Testis (tissue), 5 donors: ENCODE data around the genes MAPK12, PLXNB2, DENND6B and PPP6R2.

GRCh38 chr22:49803844-49804575, 23.7 kb downstream of the BRD1 start:
- PRO-cap, 3 experiments: no peak in any of the 3 experiments
- RAMPAGE, long total RNA, 2 experiments: no peak in any of the 2 experiments
- RRBS: no CpG with 5 or more reads among the region's 26 CpGs

GRCh38 chr22:49808005-49808523, 19.6 kb downstream of the BRD1 start:
- PRO-cap, 3 experiments: no peak in any of the 3 experiments
- RAMPAGE, long total RNA, 2 experiments: no peak in any of the 2 experiments
- RRBS: 88% methylated on average over 5 of the region's 12 CpGs

DNA sequence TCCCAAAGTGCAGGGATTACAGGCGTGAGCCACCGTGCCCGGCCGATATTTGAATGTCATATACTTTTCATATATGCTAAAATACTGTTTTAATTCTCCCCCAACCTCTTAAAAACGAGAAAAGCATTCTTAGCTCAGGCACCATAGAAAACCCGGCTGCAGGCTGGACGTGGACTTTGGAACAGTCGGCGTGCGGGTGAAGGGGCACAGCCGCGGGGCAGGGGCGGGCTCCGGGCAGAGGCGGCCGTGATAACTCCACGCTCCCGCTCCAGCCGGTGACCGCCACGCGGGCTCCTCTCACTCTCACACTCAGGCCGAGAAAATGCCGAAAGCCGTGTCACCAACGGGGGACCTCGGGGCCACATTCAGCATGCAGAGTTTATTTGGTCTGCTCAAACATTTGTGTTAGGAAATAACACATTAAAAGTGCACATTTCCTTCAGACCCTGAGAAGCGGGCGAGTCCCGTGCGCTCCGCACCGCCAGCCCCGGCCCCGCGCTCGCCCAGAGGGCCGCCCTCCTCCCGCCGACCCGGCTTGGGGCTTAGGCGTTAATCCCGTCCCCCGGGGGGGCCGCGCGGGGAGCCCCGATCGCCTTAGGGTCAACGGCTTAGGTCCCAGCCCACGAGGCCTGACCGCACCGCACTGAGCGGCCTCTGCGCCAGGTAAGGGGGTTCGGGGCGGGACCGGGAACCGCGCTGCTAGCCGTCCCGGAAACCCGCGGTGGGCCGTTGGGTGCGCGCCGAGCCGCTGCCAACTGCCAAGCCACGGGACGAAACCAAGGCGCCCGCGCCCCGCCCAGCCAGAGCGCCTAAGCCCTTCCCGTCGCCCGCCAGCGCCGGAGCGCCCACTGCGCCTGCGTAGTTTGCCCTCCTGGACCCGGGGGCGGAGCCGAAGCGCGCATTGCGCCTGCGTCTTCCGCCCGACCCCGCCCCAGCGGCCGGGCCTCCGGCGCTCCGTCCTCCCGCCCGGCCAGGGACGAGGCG, 595 bp upstream of the ZBED4 start:
- PRO-cap, 3 experiments: peak in 3 of 3 experiments; most common plus-strand start position 237 of the sequence (in 2); most common minus-strand start position 850 of the sequence (in 2)
- RAMPAGE, long total RNA, 2 experiments: no peak in any of the 2 experiments
- RRBS: 1% methylated on average over 39 of the region's 103 CpGs

GRCh38 chr22:49935593-49935933, 17.1 kb downstream of the CRELD2 start:
- PRO-cap, 3 experiments: no peak in any of the 3 experiments
- RAMPAGE, long total RNA, 2 experiments: no peak in any of the 2 experiments
- RRBS: 3% methylated on average over 3 of the region's 13 CpGs

DNA sequence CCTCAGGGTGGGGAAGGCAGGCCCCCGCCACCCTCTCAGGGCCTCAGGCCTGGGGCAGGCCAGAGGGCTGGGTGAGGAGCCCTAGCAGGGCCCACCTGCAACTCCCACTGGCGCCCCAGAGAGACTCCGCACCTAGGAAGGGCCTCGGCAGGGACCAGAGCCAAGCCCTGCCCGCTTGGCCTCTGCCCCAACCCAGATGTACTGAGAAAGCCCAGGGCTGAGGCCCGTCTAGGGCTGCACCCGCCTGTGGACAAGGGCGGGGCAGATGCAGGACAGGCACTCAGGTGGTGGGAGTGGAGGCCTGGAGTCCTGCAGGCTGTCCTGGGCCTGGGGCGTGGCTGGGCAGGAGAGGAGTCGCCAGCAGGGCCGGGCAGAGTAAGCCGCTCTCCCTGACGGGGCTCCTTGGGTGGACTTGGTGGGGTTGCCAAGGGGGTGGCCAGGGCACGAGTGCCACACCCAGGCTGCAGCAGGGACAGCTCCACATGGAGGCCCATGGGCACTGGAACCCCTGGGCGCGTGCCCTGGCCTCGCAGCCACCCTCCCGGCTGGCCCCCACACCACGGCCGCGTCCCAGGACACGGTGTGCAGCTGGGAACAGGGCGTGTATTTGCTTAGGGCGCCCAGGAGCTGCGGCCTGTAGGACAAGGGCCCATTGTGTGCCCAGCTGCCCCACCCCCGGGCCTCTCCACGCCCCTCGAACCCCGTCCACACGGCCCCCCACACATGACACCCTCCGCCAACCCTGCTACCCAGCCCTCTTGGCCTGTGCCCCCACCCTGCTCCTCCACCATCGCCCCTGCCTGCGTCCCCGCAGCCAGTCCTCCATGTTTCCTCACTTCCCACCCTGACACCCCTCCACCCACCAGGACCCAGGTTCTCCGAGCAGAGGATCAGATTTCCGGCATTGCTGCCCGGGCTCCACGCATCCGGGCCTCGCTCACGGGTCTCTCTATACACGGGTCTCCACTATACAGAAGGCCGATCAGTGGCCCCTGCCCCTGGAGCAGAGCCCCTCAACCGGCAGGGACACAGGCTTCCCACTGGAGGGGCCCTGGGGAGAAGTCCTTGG, 11.3 kb upstream of the PIM3 start:
- PRO-cap, 3 experiments: no peak in any of the 3 experiments
- RAMPAGE, long total RNA, 2 experiments: no peak in any of the 2 experiments
- RRBS: 94% methylated on average over 5 of the region's 44 CpGs

DNA sequence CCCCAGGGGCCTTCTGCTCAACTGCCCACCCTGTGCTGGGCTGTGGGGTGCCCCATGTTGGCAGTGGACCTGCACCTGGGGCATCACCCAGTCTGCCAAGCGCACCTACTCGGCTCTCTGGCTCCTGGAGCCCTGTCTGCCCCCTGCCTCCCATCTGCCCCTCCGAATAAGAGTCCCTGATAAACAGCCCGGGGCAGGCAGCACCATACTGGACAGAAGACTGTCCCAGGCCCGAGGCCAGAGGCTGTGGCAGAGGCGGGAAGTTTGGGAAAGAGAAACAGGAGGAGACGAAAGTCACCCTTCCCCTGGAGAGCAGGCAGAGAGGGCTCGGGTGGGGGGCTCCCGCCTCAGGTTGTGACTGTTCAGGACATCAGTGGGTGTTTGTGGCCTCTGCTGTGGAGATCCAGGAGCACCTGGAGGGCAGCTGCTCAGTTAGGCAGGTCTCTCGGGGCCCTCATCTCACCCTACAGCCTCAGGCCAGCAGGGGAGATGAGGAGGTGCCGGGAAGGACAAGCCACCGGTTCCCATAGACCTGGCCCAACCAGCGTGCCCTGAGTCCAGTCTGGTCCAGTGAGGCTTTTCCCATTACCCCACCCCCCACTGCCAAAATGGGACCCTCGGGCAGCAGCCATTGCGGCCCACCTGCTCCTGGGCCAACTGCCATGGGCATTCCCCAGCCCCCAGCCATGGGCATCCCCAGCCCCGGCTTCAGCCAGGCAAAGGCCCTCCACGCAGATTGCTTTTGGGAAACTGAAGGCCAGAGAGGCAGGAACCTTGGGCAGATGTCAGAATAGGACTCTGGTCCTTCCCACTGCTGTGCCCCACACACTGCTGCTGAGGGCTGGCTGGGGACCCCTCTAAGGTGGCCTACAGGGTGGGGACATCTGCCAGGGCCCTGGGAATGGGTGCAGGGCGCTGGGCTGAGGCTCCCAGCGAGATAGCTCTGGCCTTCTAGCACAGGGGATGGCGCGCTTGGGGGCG, 4.5 kb downstream of the PIM3 start:
- PRO-cap, 3 experiments: peak in 1 of 3 experiments; most common plus-strand start position 272 of the sequence (in 1)
- RAMPAGE, long total RNA, 2 experiments: no peak in any of the 2 experiments
- RRBS: no CpG with 5 or more reads among the region's 22 CpGs

- PRO-cap, 3 experiments: no peak in any of the 3 experiments
- RAMPAGE, long total RNA, 2 experiments: no peak in any of the 2 experiments
- RRBS: no CpG with 5 or more reads among the region's 12 CpGs
These were observed 5.3 kb downstream of the PIM3 start for GRCh38 chr22:49965789-49966309.

DNA sequence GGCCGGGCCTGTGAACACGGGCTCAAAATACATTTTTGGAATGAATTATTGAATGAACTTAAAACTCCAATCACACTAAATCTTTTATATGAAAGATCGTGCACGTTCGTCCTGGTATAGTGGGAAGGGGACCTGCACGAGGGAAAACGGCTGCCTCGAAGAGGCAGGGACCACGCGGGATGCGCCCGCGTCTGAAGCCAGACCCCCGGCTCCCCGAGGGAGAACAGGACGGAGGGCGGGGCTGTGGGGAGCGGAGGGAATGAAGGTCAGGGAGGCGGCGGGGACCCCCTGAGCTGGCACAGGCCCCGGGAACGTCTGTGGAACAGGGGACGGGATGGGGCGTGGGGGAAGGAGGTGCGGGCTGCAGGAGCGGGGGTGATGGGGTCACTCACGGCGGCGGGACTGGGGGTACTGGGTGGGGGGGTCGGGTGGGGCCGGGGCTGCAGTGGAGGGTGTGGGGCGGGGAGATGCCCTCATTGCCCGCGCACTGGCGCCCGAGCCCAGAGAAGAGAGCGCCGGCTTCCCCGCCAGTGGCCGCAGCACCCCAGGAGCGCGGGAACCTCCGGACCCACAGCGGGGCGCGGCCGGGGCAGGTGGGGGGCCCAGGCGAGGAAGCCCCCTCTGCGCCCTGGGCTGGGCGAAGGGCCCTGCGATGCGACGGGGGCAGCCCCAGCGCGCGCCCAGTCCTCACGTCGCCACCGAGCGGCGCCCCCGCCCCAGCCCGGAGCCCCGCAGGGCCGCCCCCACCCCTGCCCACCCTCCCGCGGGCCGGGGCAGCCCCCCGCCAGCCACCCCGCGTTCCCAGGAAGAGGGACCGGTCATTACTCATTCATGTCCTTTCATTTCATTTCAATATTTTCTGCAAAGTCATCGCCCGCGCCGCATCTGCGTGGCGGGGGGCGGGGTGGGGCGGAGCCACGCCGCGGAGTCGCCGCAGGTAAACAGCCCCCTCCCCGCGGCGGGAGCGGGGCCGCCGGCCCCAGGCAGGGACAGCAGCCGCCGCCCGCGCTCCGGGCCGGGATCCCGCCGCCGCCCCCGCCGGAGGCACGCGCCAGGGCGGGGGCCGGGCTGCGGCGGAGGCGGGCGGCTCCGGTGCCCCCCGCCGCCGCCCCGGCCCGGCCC, 872 bp upstream of the PANX2 start:
- PRO-cap, 3 experiments: peak in 3 of 3 experiments; most common plus-strand start position 964 of the sequence (in 3); most common minus-strand start position 697 of the sequence (in 1)
- RAMPAGE, long total RNA, 2 experiments: no peak in any of the 2 experiments
- RRBS: 2% methylated on average over 35 of the region's 116 CpGs

DNA sequence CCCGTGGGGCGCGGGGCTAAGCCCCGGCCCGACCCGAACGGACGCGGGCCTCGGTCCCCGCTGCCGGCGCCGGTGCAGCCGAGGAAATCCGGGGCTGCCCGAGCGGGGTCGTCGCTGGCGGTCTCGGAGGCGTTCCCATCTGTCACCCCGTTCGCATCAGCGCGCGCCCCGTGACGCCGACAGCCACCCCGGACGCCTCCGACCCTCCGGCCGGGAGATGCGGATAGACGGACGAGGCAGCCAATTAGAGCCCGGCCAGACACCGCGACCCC, 216 bp upstream of the SELENOO start:
- PRO-cap, 3 experiments: peak in 3 of 3 experiments; most common minus-strand start position 219 of the sequence (in 3)
- RAMPAGE, long total RNA, 2 experiments: no peak in any of the 2 experiments
- RRBS: 1% methylated on average over 29 of the region's 42 CpGs

- PRO-cap, 3 experiments: peak in 1 of 3 experiments; most common plus-strand start chr22:50209644 (in 1); most common minus-strand start chr22:50209565 (in 1)
- RAMPAGE, long total RNA, 2 experiments: no peak in any of the 2 experiments
- RRBS: 76% methylated on average over 5 of the region's 23 CpGs
These were observed 8.5 kb downstream of the SELENOO start for GRCh38 chr22:50209129-50209841.

GRCh38 chr22:50260856-50262101, at the start of gene MAPK12:
MAPK12 (minus strand) TSS chr22:50261683.
- PRO-cap, 3 experiments: peak in 2 of 3 experiments; most common plus-strand start chr22:50261208 (in 1); most common minus-strand start chr22:50261181 (in 1)
- RAMPAGE, long total RNA, 2 experiments: start-site peak on the minus strand in 1 of 2 experiments, at chr22:50261289-50261350 at its widest, 18 reads per replicate
- RRBS: 2% methylated on average over 83 of the region's 142 CpGs

GRCh38 chr22:50297915-50298366, 9.5 kb downstream of the PLXNB2 start:
- PRO-cap, 3 experiments: no peak in any of the 3 experiments
- RAMPAGE, long total RNA, 2 experiments: no peak in any of the 2 experiments
- RRBS: 95% methylated on average over 4 of the region's 14 CpGs

GRCh38 chr22:50299073-50300134, 8.0 kb downstream of the PLXNB2 start:
- PRO-cap, 3 experiments: no peak in any of the 3 experiments
- RAMPAGE, long total RNA, 2 experiments: no peak in any of the 2 experiments
- RRBS: 9% methylated on average over 60 of the region's 99 CpGs

DNA sequence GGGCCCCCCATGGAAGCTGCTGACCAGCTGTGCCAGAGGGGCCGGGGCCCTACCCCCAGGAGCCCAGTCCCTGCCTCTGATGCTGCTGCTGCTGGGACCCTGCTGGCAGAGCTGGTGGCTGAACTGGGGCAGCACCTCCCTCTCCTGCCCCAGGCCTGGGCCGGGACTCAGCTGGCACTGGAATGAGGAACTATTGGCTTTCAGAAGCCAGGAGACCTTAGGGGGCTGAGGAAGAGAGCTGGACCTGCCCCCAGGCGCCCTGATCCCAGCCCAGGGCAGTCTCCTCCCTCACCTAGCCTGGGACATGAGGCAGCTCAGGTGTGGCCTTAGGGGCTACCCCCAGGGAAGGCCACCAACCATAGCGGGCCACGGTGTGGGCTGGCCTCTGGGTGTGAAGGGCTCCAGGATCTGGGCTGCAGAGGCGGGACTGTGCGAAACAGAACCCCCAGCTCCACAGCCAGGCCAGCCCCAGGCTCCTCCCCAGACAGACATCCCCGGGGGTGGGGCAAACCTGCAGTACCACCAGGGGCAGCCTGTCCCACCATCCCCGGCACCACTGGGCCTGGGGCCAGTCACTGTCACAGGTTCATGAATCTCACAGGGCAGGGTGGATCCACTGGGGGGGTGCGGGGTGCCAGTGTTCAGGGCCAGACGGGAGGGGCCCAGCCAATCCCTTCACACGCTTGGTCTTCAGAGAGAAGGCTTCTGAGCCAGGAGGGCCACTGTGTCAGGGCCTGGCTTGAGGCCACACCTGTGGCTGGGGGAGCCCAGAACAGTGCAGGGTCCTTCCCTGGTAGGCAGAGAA, 3.5 kb downstream of the PLXNB2 start:
- PRO-cap, 3 experiments: no peak in any of the 3 experiments
- RAMPAGE, long total RNA, 2 experiments: no peak in any of the 2 experiments
- RRBS: 65% methylated on average over 2 of the region's 12 CpGs

GRCh38 chr22:50306969-50308246, at the start of gene PLXNB2:
PLXNB2 (minus strand) TSS chr22:50307646.
- PRO-cap, 3 experiments: peak in 3 of 3 experiments; most common plus-strand start chr22:50307645 (in 1); most common minus-strand start chr22:50307614 (in 3)
- RAMPAGE, long total RNA, 2 experiments: start-site peak on the minus strand in 2 of 2 experiments, at chr22:50307577-50307650 at its widest, 320 to 546 reads per replicate
- RRBS: 1% methylated on average over 34 of the region's 111 CpGs

GRCh38 chr22:50326605-50327917, at the start of gene DENND6B:
DENND6B (minus strand) TSS chr22:50327012.
- PRO-cap, 3 experiments: peak in 3 of 3 experiments; most common plus-strand start chr22:50327185 (in 3); most common minus-strand start chr22:50326988 (in 2)
- RAMPAGE, long total RNA, 2 experiments: no peak in any of the 2 experiments
- RRBS: 2% methylated on average over 57 of the region's 163 CpGs

DNA sequence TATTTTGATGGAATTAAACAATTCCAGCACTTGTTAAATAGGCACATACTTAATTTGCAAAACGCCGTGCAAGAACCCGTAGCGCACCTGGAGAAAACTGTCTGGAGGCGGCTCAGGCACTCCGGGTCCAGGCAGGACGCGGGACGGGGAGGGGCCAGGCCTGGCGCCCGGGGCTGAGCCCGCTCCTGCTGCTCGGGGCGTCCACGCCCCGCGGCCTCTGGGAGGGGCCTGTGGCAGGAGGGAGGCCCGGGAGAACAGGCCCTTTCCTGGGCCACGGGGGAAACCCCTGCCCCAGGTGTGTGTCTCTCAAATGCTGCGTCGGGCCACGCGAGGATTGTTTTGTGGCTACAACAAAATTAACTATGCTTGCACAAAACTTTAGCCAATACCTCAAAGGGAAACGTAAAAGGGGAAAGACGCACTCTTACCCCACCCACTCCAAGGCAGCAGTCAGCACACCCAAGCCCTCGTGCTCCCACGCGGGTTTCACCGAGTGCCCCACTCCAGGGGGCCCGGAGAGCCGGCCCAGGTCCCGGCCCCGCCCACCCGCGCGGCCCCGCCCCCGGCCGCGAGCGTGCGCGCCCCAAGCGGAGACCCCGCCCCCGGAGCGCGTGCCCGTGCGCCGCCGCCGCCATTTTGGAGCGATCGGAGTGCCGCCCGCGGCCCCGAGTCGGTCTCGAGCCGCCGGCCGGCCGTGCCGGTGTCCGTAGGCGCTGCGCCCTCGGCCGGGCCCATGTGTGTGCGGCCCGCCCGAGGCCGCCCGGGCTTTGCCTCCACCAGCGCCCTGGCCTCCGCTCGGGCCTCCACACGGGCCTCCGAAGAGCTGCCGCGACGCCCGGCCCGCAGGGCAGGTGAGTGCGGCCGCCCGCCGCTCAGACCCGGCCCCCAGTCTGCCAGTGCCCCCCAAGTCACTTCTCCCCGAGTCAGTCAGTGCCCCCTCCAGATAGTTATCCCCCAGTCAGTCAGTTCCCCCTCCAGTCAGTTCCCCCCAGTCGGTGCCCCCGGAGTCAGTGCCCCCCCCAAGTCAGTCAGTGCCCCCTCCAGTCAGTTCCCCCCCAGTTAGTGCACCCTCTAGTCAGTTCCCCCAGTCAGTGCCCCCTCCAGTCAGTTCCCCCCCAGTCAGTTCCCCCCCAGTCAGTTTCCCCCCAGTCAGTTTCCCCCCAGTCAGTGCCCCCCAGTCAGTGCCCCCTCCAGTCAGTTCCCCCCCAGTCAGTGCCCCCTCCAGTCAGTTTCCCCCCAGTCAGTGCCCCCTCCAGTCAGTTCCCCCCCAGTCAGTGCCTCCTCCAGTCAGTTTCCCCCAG, at the start of gene PPP6R2:
Gene PPP6R2, plus strand, starts transcription at position 628 of the 1,301 bp plus-strand sequence.
- PRO-cap, 3 experiments: peak in 3 of 3 experiments; most common plus-strand start position 634 of the sequence (in 2); most common minus-strand start position 1,033 of the sequence (in 3)
- RAMPAGE, long total RNA, 2 experiments: no peak in any of the 2 experiments
- RRBS: 1% methylated on average over 54 of the region's 94 CpGs

DNA sequence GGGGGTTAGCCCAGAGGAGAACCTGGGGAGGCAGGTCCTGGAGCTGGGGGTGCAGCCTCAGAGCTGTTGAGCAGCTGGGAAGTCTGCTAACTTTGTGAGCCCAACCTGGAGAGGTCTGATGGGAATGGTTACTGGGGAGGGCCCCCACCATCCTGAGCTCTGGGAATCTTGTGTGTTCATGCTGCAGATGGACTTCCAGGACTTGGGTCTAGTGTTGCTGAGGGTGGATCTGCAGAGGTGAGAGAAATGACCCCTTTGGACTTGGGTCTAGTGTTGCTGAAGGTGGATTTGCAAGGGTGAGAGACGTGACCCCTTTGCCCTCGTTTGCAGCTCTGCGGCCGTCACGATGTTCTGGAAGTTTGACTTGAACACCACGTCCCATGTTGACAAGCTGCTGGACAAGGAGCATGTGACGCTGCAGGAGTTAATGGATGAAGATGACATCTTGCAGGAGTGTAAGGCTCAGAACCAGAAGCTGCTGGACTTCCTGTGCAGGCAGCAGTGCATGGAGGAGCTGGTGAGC, 50.5 kb downstream of the PPP6R2 start:
- PRO-cap, 3 experiments: no peak in any of the 3 experiments
- RAMPAGE, long total RNA, 2 experiments: no peak in any of the 2 experiments
- RRBS: no CpG with 5 or more reads among the region's 7 CpGs

DNA sequence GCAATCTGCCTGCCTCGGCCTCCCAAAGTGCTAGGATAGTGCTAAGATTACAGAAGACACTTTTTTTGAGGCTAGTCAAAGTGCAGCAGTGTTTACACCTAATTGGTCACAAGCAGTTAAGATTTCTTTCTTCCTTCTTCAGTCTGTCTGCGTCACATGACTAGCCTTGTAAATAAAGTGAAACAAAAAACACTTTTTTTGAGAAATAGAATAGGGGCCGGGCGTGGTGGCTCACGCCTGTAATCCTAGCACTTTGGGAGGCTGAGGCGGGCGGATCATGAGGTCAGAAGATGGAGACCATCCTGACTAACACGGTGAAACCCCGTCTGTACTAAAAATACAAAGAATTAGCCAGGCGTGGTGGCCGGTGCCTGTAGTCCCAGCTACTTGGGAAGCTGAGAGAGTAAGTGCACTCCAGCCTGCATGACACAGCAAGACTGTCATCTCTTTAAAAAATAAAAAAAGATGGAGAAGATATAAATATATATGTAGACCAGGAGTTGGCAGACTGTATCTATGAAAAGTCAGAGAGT, 55.7 kb downstream of the PPP6R2 start:
- PRO-cap, 3 experiments: peak in 2 of 3 experiments; most common plus-strand start position 201 of the sequence (in 2)
- RAMPAGE, long total RNA, 2 experiments: no peak in any of the 2 experiments
- RRBS: no CpG with 5 or more reads among the region's 11 CpGs

DNA sequence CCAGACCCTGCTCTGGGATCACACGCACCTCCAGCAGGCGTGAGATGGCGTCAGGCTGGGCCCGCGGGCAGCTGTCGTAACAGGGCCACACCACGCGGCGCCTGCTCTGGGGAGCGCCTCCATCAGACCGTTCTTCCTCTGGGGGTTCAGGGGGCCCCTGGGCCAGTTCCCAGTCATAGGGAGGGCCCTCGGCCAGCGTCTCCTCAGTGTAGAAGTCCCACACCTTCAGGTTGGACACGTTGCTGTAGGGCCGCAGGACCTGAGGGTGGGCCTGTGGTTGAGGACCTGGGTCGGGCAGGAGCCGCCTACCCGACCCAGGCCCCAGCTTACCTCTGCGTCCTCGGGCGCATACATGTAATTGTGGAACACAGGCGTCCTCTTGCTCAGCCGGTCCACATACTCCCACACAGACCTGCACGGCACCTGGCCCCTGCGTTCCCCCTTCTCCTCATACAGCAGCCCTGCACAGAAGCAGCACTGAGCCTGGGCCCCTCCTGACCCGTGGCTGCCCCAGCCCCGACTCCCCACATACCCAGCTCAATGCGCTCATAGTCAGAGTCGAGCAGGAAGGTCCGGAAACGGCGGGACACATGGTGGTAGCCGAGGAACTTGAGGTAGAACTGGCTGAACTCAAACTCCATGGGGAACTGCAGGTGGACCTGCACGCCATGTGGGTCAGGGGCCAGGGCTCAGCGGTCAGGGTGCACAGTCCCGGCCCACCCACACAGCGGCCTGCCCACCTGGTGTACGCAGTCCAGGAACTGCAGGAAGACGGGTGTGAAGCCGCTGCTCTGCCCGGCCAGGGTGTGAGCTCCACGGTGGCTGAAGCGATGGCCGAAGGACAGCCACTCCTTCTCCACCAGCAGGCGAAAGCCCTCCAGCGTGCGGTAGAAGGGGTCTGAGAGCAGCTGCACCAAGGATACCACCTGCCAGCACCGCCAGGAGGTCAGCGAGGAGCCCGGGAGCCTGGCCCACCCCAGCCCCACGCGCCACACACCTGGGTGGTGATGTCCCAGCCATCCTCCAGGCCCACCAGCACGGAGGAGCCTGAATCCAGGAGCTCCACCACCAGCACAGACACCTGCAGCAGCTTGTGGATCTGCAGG, 20.0 kb downstream of the SBF1 start:
- PRO-cap, 3 experiments: no peak in any of the 3 experiments
- RAMPAGE, long total RNA, 2 experiments: start-site peak on the minus strand in 1 of 2 experiments, centred at positions 65 to 399 of the sequence, 21 to 41 reads per replicate
- RRBS: 92% methylated on average over 5 of the region's 53 CpGs